ENCODE results near the genes PPM1B and PRKCE.

DNA sequence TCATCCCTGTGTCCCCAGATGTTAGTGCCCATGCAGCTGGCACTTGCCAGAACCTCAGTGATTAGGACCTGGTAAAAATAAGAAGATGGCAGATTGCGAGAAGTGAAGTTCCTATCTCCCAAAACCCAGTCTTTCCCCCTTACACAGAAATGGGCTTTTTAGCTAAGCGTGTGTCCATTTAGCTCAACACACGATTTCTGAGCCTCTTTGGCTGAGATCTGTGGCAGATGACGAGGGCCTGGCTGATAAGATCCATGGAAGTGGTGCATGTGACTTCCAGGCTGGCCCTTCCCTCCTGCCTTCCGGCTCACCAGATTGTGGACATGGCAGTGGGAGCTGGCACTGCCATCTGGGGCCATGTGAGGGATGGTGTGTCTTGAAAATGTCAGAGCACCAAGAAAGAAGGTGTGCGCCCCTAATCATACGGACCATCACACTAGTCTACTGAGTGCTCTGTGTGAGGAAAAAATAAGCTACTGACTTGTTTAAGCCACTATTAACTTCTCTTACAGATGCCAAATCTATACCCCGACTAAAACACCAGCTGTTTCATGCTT is 41.0 kb upstream of the ZFP36L2 start:
- RRBS = no CpG with 5 or more reads among the region's 8 CpGs

GRCh38 chr2:43269754-43270264 is 43.4 kb upstream of the ZFP36L2 start:
- RRBS = no CpG with 5 or more reads among the region's 4 CpGs

- RRBS = no CpG with 5 or more reads among the region's 7 CpGs
Observed at GRCh38 chr2:43273472-43274070, 47.2 kb upstream of the ZFP36L2 start.

- RRBS = no CpG with 5 or more reads among the region's 2 CpGs
Observed at GRCh38 chr2:43275751-43276277, 49.4 kb upstream of the ZFP36L2 start.

DNA sequence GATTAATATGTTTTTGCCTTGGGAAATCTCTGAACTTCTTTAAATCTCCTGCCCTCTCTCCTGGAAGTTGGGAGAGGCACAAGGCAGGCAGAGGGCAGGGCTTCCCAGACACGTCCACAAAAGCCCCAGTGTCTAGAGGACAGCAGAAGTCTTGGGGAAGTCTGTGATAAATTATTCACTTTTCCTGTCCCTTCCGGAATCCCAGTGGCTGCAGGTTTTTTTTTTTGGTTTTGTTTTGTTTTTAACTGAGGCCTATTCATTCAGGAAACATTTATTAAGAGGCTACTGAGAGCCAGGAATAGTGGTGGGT is 98.6 kb upstream of the ZFP36L2 start:
- RRBS = no CpG with 5 or more reads among the region's 2 CpGs

DNA sequence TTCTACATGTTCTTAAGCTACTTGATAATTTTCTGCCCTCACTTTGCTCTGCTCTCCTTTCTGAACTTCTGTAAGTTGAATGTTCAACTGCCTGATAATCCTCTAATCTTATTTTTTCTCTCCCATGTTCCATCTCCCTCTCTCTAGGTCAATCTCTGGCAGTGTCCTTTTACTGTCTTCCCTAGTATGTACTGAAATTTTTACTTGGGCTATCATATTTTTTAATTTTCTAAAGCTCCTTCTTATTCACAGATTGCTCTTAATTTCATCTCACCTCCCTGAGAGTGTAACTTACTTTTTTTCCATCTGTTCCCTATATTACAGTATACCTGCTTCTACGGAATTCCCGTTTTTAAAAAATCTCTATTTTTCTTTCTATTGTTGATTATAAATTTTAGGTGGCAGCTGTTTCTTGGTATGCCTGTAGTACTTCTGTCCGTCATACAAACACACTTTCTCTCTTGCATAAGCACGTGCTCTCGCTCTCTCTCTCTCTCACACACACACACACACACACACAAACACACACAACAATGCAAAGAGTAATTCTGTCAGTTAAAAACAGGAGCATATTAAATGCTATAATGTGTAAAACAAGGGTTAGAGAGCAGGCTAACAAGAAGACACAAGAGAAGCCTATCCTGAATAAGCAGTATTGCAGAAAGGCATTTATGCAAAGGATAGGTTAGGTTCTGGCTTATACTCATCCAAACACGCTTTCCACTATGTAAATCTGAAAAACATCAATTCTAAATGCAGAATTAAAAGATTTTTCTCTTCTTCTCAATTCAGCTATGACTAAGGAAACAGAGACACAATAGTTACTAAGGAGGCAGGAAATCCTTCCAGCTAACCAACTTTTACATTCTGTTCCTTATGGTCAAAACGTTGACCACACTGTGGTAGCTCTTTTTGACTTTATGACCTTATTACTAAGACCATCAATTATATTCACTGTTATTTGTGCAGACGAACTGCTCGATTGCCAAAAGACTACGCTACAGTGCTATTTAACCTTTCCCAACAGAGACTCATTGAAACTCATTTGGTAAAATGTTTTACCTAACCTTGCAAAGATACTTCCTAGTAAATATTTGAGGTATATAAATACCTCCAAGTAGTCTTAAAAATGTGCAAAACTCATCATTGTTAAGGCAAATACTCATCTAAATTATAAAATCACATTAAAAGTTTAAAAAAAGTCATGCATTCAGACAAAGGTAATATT is 140.4 kb downstream of the THADA start:
- RRBS = no CpG with 5 or more reads among the region's 10 CpGs

GRCh38 chr2:43519402-43520381 is 76.1 kb downstream of the THADA start:
- RRBS = no CpG with 5 or more reads among the region's 3 CpGs

GRCh38 chr2:43996101-43996738 is 431 bp upstream of the LRPPRC start:
- RRBS = no CpG with 5 or more reads among the region's 33 CpGs

- RRBS = 2% methylated on average over 13 of the region's 74 CpGs
Observed at GRCh38 chr2:44168628-44169340, at the start of gene PPM1B. PPM1B (plus strand) TSS chr2:44168875.

DNA sequence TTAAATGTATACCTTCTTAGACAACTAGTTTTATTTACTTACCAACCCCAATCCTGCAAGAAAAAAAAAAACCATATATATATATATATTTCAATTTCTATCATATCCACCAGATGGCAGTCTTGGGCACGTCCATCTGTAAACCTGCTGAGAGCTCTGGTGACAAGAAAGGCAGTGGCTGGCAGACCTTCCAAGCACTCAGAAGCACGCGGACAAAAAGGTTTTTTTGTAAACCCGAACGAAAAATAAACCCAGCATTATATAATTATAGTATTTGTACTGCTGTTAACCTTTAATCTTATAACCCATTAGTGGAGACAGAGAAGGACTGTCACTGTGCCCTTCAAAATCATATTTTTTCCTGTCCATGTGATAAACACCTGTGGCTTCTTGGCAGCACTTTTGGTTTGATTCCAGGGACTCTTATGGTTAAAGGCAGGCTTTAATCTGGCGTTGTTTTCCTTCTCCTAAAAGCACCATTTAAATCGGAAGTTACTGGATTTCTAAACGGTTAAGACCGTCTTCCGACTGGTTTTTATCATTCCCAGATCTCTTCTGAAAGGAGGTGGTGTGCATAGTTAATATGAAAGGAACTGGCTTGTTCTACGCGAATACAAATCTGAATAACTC is 31.1 kb upstream of the SLC3A1 start:
- RRBS = no CpG with 5 or more reads among the region's 12 CpGs

GRCh38 chr2:44362372-44363042 is 760 bp downstream of the CAMKMT start:
- RRBS = no CpG with 5 or more reads among the region's 25 CpGs

GRCh38 chr2:44951748-44951988 is 10.2 kb downstream of the SIX3 start:
- RRBS = no CpG with 5 or more reads among the region's 5 CpGs

DNA sequence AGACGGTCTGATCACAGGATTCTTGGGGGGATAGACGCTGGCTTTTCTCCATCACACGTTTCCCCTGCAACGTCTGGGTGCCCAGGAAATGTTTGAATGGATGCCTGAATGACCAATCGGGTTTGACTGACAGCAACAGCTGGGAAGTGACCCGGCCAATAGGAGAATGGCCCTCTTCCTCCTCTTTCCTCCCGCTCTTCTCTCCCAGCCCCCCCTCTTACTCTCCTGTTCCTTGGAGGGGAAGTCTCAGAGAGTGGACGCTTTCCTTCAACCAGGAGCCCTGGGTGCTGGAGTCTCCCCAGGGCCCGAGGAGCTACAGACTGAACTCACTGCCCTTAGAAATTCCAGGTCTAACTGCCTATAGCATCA is 5.2 kb upstream of the SIX2 start:
- RRBS = no CpG with 5 or more reads among the region's 9 CpGs

GRCh38 chr2:45470539-45470832 is 140.6 kb downstream of the SRBD1 start:
- RRBS = no CpG with 5 or more reads among the region's 2 CpGs

DNA sequence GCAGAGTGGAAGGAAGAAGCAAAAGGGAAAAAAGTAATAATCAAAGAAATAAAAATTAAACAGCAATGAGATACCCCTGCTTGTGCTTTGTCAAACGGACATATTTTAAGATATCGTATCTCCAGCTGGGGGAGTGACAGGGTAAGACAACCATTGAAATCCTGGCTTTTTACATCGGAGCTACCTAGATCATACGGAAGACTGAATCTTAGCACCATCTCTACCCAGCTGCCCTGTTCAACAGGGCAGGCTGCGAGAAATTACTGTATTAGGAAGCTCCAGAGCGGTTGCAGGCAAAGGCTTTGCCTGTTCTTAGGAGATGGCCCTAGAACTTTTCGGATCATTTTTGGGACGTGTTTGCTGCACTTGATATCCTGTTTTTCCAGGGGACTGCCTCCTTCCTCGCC is 2.1 kb upstream of the PRKCE start:
- RRBS = no CpG with 5 or more reads among the region's 9 CpGs

DNA sequence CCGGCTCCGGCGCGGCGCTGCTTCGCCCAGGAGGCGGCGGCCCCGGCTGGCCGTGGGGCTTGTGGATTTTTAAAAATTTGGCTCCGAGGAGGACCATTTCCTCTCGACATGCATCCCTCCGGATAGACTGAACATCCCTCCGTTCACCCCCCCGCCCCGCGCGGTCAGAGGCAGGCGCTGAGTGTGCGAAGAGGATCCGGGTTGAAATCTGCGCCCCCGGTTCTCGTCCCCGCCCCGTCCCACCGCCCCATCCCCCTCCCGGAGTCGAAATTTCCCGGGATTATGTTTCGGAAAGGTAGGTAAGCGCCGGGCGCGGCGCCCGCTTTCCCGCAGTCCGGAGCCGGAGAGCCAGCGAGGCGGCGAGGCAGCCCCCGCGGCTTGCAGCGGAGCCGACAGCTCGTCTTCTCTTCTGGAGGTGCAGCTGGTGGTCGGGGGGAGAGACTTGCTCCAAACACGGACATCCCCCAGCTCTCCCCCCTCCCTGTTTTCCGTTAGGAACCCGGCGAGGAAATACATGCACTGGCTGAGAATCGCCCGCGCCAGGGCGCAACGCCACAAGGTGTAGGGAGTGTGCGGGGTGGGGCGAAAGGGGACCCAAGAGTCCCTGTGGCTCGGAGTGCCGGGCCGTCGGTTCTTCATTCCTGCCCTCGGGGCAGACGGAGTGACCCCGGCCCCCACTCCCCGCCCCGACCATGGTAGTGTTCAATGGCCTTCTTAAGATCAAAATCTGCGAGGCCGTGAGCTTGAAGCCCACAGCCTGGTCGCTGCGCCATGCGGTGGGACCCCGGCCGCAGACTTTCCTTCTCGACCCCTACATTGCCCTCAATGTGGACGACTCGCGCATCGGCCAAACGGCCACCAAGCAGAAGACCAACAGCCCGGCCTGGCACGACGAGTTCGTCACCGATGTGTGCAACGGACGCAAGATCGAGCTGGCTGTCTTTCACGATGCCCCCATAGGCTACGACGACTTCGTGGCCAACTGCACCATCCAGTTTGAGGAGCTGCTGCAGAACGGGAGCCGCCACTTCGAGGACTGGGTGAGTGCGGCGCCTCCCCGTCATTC is at the start of gene PRKCE:
PRKCE (plus strand) TSS at position 267 of the 1,066 bp plus-strand sequence.
- RRBS = 1% methylated on average over 33 of the region's 100 CpGs

DNA sequence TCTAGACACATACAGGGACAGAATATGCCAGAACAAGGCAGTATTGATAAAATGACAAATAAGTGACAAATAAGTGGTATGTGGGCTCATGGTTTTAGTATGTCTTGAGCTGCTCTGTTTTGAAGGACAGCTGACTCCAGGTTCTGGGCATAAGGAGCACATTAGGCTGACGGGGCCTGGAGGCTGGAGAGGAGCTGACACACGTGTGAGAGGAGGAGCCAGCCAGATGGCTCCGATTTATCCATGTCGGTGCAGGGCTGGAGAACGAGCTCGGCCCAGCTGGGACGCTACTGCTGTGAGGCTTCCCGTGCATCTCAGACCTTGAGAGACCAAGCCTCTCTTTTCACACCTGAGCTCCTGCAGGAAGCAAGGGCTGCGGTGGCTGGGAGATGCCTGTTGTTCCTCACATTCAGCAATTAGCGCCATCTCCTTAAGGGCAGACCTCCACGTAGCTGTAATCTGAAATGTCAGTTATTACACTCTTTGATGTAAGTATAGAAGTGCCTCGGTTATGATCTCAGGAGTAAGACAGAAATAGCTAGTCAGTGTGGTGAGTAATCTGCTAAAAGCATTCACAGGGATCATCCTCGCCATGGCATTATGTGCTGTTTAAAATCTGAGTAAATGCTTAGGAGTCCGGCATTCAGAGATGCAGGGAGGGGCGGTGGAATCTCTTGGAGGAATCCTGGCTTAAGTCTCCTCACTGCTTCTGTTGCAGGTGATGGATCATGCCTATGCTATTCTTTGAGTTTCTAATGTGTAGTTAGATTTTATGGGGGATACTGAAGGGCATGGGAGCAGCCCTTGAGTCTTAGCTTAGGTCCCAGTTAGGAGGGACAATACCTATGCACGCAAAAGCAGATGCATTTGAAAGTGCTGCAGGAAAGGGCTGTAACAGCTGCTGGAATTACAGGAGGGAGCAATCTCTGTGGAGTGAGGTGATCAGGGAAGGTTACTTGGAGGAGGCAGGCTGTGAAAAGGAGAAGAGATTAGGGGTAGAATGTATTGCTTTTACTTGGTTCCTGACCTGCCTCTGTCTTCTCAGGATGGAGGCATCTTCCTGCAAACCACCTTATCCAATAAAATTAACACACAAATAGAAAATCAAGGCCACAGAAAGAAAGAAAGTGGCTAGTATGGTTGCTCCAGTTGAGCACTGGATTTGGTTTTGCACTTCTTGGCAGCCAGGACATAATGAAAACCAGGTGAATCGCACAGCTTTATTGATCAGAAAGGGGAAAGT is 108.1 kb downstream of the PRKCE start:
- RRBS = no CpG with 5 or more reads among the region's 17 CpGs

DNA sequence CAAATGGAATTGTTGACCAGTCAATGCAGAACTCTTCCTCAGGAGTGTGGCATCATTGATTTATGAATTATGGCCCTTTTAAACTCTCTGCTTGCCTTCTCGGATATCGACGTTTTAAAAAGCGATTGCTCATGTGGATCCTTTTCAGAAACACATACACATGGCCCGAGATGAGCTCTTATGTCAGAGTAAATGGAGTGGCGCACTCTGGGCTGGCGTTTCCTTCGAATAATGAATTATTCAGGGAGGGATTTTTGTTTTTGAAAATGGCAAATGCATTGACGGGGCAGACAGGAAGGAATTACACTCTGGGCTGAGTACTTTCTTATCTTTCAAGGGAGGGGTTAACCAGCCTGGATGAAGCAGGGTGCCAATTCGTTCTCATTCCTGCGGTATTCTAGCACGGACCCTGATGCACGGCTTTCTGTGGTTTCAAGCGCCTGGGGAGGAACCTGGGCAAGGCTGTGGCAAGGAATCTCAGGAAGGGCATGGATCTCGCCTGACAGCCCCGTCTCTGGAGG is 142.7 kb downstream of the PRKCE start:
- RRBS = no CpG with 5 or more reads among the region's 16 CpGs

DNA sequence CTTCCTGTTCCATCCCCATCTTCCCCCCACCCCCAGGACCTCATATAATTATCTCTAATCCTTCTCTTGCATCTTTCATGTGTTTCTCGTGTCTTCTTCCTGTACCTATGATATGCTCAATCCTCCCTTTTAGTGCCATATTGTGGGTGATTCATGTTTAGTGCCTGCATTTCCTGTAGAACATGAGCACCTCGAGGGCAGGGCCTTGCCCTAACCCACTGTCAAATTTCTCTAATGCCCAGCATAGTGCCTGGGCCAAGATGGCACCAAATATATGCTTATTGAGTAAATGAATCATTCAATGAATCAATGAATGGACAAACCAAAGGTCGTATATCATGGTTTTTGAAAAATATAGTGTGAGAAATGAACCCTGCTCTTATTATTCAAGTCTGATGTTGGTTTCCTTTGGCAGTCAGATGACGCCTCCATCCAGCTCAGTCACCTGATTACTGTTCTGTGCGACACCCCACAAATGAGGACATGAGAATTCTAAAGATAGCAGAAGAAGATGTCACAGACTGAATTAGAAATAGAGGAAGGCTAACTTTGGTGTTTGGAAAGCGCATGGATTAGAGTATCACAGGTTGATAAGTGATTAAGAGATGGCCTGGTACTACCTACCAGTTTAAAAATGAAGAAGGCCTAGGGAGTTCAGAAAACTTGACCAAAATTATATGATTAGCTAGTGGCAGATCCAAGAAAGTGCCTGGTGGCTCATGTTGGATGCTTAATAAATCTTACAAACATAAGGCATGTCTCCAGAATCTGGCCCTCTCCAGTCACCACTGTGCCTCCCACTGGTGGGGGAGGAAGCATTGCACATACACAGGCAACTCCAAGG is 278.4 kb downstream of the PRKCE start:
- RRBS = no CpG with 5 or more reads among the region's 6 CpGs

DNA sequence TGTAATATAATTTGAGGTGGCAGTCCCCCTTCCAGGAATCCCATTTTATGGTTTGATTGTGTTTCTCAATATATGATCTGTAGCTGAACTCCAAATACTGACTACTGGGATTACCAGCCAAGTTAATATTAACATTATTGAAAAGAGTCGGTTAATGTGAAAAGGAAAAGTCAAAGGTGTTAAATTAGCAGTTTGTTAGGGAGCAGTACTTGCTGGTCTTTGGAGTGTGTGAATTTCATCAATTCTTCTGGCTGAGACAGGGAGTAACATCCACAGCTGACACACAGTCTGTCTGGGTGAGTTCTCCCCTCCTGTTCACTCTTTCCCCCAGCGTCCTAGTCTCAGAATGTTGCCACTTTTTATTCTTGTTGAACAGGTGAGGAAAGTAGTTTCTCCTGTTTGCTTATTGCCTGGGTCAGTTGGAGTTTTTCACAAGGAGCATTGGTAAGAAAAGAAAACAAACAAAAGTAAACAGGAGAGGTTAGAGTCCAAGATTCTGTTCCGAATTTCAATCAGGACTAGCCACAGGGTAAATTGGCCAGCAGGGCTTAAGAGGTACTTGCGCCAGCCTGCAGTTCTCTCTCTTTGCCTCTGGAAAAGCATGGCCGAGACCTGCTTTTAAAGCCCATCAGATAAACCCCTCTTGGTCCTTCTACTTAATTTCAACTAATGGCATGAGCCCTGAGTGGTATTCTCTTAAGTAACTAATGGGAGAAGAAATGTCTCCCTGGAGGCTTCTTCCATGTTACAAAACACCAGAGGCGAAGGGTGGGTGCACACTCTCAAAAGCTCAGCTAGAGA is 255.0 kb upstream of the EPAS1 start:
- RRBS = no CpG with 5 or more reads among the region's 6 CpGs

Measured in retinal pigment epithelial cell (primary cell).